Skeletal muscle satellite cell (primary cell): ENCODE measurements around the genes CYP2R1, CALCB and INSC.

DNA sequence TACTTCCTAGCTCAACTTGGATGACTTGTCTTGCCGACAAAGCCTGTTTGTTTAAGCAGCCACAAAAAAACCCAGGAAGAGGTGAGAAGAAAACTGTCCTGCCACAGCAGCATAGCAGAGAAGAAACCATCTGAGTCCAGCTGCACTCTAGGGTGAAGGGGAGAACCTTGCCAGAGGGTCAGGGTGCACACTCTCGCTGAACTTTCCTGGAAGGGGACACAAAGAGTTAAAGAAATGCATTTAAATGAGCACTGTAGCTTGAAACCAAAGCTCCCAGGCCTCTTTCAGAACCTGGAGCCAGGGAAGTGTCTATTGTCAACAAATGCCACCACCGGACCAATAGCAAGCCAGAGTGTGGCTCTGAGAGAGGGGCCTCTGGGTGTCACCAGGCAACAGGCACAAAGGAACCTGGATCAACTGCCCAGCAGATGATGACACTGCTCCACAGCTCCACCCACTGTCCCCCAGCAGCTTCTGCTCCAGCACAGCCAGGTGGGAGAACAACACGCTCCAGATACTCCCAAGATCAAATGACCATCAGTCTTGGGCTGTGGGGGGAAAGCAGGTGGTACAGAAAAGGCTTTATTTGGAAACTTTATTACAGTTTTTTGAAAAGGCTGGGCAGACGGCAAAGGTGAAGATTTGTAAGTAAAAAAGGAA lies 105.7 kb downstream of the RASSF10 start:
- CAGE, long polyA plus RNA = no peak

GRCh38 chr11:13118176-13118538 lies 109.0 kb downstream of the RASSF10 start:
- CAGE, long polyA plus RNA = no peak

DNA sequence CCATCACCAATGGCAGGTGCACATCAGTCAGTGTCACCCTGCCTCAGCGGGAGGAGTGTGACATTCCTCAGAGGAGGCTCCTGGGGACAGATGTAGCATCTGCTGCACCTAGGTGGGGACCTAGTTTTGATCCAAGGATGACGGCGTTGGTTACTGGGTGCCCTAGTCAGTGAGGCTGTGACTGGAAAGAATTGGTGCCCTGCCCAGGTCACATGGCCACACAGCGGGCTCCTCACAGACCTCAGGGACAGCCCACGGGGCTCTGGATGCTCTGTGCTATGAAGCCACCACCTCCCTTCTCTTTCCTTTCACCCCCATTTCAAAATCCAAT lies 80.2 kb downstream of the BMAL1 start:
- CAGE, long polyA plus RNA = no peak

- CAGE, long polyA plus RNA = no peak
Measured at GRCh38 chr11:13391127-13391513, 71.9 kb downstream of the BTBD10 start.

- CAGE, long polyA plus RNA = no peak
Measured at GRCh38 chr11:13447227-13447625, 15.8 kb downstream of the BTBD10 start.

DNA sequence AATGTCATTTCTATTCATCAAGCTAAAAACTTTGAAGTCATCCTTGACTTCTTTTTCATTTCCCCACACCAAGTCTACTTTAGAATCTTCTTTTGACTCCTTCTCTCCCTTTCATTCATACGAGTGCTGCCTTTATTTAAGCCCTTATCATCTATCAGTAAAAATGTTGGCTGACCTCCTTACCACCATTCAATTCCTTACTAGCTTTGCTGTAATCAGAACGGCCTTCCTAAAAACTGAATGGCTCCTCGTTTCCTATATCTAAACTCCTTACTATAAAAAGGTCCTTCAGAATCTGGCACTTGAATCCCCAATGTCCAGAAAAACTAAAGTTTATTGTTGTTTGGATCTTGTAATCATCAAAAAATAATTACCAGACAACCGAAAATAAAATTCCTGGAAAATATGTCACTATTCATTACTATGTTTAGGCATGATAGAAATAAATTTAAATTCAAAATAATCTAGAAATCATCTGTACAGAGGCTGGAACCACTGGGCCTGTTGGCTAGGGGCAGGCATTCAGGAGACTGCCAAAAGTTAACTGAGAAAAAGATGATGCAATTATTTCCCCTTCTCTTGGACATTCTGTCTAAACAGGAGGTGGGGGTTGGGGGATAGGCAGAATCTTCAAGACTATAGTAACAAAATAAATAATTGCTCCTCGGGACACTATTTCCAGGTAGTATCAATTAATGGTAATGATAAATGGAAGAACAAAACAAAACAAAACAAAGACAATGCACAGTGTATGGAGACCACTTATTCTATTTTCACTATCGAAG lies 14.3 kb downstream of the BTBD10 start:
- CAGE, long polyA plus RNA = no peak

DNA sequence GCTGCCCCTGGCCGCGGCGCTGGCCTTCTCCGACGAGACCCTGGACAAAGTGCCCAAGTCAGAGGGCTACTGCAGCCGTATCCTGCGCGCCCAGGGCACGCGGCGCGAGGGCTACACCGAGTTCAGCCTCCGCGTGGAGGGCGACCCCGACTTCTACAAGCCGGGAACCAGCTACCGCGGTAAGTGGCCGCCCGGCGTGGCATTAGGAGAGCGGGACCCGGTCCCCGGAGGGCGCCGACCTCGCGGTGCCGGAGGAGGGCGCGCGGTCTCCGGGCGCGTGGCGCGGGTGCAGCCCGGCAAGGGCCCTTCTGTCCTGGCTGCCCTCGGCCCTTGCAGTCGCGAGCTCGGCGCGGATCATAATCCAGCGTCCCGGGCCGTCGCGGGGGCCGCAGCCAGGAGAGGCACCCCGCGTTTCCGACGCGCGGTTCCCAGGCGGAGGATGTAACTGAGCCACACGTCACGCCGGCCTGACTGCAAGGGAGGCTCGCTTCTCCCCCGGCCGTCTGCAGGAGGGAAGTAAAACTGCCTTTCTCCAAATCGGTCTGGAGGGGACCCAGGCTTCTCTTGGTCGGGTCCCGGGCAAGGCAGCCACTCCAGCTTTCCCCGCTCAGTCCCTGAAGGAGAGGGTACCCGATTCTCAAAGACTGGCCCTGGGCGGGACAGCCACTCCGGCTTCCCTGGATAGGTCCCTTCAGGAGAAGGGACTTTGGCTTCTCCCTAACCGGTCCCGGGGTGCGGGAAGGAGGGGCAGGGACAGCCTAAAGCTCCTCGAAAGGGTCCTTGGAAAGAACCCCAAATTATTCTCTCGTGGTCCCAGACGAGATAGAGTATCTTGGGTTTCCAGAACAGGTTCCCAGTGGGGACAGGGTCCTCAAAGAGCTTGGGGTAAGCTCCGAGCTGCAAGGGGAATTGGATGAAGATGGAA lies 703 bp downstream of the SPON1 start:
- CAGE, long polyA plus RNA = no peak

- CAGE, long polyA plus RNA = no peak
Measured at GRCh38 chr11:14364029-14364806, 5.2 kb upstream of the RRAS2 start.

DNA sequence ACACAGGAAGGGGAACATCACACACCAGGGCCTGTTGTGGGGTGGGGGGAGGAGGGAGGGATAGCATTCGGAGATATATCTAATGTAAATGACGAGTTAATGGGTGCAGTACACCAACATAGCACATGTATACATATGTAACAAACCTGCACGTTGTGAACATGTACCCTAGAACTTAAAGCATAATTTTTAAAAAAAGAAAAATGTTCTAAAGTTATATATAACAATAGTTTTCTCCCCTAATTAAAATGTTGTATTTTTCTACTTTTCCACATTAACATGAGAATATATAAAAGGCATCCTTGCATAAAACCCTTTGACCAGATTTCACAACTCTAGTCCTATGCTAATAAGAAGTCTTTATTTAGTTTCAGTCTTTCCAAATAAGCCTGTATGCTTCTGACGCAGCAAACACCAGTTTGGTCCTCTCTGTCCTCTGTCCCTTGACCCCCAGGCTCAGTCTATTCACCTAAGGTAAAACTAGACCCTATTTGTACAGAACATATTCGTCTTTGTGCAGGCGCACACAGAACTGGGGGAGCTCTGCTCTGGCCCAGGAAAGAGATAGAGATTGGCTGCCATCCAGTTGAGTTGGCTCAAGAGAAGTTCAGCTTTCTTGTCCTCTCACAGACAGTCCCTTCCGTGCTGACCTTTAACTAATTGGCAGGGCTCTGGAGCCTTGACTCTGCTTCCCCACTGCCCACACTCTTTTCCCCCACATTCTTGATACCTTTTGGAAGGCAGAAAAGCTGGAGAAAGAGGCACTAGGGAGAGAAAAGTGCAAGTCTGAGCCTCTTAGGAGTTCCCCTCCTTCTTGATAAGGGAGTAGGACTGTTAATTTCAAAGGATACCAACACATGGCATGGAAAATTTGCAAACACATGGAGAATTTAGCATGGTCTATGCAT lies 21.0 kb upstream of the PSMA1 start:
- CAGE, long polyA plus RNA = no peak

GRCh38 chr11:14599421-14599973 lies 44.1 kb upstream of the PDE3B start:
- CAGE, long polyA plus RNA = no peak

DNA sequence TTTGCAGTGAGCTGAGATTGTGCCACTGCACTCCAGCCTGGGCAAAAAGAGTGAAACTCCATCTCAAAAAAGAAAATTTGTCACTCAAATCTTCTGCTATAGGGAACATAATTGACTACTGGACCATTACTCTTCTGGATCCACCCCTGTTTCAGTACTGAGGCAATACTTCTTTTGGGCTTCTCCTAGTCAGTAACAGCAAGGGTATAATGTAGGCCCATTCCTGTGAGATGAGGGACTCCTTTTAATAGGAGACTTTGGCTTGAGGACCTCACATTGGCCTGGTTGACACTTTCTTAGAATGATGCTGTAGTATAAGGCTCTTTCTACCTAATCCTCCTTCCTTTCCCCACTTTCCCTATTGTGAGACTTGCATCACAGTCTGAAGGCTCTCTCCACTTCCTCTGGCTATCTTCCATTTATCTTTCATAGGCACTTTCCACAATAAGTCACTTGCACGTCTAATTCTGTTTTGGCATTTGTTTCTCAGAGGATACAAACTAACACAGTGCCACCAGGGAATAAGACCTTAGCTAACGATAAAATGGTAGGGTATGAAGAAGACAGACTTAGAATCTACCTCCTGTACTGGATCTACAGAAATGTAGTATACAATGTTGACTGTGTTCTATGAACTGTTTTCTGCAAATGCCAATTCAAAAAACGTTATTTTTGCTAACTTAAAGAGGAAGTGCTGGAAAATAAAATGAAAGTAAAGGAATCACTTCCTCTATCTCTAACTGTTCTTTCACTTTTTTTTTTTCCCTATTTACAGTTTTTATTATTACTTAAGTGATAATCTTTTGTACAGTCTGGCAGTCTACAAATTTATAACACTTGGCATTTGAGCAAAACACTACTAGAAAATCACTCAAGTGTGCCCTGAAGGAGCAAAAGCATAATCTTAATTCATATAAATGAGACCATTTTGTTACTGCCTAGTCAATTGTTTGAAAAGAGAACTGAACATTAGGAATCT lies 17.9 kb upstream of the PDE3B start:
- CAGE, long polyA plus RNA = no peak

DNA sequence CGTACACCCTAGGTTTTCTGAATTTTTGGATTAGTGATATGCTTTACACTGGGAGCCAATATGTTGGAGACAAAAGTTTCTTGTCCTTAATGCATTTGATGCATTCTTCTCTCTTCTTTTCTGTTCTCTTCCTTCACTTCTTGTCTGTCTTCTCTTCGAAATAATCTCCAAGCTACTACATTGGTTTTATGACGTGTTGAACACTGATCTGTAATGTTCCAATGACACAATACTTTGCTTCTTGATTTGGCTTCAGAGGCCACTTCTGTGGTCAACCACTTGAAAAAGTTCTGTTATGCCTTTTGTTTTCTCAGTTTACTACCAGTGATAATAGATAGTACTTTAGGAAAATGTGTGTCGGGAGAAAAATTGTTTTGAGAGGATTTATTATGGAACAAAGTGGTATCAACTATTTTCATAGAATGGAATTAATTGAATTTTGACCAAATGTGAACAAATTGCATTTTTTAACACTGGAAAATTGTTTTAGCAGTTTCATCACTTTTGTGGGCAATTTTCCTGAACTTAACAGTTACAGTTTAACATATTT lies 2.6 kb downstream of the PDE3B start:
- CAGE, long polyA plus RNA = no peak

DNA sequence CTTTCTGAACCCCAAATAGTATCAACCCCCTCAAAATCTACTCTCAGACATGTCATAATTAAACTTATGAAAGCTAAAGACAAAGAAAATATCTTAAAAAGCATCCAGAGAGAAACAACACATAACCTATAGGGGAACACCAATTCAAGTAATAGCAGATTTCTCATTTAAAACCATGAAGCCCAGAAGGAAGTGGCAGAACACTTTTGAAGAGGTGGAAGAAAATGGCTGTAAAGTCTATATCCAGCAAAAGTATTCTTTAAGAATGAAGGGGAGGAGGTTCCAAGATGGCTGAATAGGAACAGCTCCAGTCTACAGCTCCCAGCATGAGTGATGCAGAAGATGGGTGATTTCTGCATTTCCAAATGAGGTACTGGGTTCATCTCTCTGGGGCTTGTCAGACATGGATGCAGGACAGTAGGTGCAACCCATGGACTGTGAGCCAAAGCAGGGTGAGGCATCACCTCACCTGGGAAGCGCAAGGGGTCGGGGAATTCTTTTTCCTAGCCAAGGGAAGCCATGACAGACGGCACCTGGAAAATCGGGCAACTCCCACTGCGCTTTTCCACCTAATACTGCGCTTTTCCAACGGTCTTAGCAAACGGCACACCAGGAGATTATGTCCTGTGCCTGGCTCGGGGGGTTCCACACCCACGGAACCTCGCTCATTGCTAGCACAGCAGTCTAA lies 114.5 kb downstream of the CYP2R1 start:
- CAGE, long polyA plus RNA = no peak

- CAGE, long polyA plus RNA = no peak
Measured at GRCh38 chr11:14891896-14892830, at the start of gene CYP2R1. TSS of gene CYP2R1 (minus strand) at chr11:14892231.

DNA sequence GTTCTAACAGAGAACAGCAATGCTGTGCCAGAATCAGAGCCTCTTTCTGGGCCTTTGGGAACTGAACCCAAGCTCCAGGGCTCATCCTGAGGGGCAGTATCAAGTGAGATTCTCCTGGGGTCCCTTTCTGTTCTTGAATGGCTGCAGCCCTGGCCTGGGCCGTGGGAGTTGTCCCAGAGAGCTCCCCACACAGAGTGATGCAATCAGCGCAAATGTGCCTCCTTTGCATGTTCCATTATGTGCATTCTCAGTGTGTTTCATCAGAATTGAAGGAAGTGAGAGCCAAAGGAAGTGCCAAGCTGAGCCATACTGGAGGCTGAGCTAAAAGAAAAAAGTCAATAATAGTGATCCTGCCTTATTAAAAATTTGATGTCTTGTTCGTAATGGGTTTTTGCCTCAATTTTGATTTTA lies 3.0 kb upstream of the CYP2R1 start:
- CAGE, long polyA plus RNA = no peak

GRCh38 chr11:15073118-15073693 lies at the start of gene CALCB:
TSS of gene CALCB (plus strand) at chr11:15073593.
- CAGE, long polyA plus RNA = no peak

GRCh38 chr11:15114367-15115383 lies at the start of gene INSC:
TSS of gene INSC (plus strand) at chr11:15114923.
- CAGE, long polyA plus RNA = start-site peak on the plus strand at chr11:15114893-15114977, 32 and 34 reads in 2 replicates

GRCh38 chr11:15818383-15818963 lies 537.9 kb downstream of the SOX6 start:
- CAGE, long polyA plus RNA = no peak

DNA sequence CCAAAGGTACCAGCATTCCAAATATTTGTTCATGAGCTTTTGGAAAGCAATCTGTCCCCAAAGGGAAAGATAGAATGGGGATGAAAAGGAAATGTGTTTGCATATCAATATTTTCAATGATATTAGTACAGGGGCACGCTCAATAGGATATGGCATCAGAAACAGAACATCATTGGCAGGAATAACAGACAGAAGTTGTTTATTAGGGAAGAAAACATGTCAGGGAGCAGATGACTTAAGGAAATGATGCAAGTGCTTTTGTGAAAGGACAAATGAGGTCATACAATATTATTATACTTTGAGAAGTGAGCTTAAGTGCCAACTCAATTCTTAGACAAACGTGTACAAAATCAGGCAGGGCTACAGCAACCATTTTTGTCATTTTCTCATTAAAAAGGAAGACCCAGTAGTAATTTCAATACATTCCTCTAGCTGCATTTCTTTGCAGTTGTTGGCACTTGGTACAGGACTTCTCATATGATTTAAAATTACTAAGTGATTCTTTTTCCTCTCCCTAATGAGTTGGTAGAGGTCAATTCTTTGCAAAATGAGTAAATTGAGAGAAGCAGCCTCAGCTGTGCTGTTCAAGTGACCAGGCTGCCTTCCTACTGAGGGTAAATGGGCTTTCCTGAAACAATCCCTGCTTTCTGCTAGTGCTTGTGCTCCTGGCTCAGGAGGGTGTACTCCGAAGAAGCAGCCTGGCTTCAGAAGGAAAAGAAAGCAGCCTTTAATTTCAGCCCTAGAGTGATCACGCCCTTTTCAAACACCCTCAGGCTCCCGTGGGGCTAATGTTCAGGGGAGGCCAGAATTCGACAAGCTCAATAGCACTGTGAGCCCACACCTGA lies 388.2 kb downstream of the SOX6 start:
- CAGE, long polyA plus RNA = no peak

- CAGE, long polyA plus RNA = no peak
Measured at GRCh38 chr11:16115412-16116092, 240.8 kb downstream of the SOX6 start.